Cardiac ventricle fibroblast (primary cell): ENCODE data around the genes CCDC126 and GSDME.

GRCh38 chr7:23520718-23521392, 10.9 kb downstream of the TRA2A start:
- RAMPAGE, long total RNA = no peak

DNA sequence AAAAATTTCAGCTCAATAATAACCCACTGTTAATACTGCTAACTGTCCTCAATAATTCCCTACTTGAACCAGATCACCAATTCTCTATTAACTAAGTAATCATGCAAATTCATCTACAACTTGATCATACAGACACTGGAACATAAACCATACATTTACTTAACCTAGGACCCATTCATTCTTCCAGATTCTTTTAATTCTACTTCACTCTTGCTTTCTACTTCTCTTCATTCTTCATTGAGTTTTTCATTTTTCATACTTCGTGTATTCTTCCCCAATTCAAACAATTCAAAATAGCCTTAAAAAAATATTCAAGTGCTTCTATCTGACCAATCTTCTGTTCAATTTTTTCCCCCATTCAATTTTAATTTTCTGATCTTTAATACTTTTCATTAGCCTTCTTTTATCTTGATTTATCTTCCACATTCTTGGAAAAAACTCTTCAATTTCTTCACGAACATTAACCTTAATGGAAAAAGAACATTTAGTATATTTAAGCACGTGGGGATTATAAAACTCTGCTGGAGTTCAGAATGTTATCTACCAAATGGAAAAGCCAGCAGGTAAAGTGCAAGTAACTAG, 9.7 kb downstream of the TRA2A start:
- RAMPAGE, long total RNA = no peak

GRCh38 chr7:23522550-23523348, 9.0 kb downstream of the TRA2A start:
- RAMPAGE, long total RNA = no peak

DNA sequence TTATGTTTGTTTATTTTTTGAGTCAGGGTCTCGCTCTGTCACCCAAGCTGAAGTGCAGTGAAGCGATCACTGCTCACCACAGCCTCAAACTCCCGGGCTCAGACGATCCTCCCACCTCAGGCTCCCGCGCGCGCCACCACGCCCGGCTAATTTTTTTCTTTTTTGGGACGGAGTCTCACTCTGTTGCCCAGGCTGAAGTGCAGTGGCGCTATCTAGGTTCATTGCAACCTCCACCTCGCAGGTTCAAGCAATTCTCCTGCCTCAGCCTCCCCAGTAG, 472 bp upstream of the TRA2A start:
- RAMPAGE, long total RNA = no peak

DNA sequence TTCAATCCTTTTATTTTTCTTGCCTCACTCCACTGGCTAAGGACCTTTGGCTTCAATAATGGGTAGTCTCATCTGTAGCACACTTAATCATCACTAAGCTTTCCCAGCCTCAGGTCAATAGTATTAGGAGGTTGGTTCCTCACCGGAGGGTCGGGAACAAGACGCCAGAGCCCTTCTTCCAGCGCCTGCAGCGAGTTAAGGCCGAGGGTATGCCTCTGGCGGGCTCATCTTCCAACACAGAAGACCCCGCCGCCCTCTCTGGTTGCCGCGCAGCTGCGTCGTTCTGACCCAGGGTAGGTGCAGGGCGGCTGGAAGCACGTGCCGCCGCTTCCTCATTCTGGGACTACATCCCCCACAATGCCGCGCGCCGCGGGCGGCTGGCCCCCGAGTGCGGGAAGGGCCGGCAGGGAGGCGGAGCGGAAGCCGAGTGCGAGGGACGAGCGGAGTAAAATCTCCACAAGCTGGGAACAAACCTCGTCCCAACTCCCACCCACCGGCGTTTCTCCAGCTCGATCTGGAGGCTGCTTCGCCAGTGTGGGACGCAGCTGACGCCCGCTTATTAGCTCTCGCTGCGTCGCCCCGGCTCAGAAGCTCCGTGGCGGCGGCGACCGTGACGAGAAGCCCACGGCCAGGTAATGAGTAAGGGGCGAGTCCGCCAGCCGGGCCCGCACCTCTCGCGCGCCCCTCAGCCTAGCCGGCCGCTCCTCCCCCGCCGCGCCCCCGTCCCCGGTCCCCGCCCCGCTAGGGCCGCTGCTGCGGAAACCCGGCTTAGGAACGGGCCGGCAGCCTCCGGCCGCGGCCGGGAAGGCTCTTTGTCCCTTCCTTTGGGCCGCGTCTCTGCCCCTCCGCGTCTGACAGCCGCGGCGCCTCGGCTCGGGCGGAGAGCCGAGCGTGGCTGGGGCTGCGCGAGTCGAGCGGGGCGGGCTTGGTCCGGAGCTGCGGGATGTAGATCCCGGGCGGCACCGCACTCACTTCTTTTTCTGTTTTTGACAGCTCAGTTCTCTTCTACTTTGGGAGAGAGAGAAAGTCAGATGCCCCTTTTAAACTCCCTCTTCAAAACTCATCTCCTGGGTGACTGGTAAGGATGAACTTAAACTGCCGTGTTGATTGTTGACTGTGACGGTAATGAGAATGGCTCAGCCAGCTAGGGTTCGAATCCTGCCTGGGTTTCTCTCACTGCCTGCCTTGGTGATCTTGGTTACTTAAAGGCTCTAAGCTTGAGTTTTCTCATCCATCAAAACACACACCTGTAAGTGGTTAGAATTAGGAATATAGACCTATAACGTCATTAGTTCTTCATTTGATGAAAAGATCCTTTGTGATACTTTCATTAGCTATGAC, at the start of gene CCDC126:
Gene CCDC126, plus strand, starts transcription at position 409 of the 1,341 bp plus-strand sequence.
- RAMPAGE, long total RNA = no peak

- RAMPAGE, long total RNA = no peak
These were observed at the start of gene GSDME for GRCh38 chr7:24756585-24757722. GSDME (minus strand) TSS chr7:24757464.

GRCh38 chr7:24757723-24758138, 467 bp upstream of the GSDME start:
- RAMPAGE, long total RNA = no peak

DNA sequence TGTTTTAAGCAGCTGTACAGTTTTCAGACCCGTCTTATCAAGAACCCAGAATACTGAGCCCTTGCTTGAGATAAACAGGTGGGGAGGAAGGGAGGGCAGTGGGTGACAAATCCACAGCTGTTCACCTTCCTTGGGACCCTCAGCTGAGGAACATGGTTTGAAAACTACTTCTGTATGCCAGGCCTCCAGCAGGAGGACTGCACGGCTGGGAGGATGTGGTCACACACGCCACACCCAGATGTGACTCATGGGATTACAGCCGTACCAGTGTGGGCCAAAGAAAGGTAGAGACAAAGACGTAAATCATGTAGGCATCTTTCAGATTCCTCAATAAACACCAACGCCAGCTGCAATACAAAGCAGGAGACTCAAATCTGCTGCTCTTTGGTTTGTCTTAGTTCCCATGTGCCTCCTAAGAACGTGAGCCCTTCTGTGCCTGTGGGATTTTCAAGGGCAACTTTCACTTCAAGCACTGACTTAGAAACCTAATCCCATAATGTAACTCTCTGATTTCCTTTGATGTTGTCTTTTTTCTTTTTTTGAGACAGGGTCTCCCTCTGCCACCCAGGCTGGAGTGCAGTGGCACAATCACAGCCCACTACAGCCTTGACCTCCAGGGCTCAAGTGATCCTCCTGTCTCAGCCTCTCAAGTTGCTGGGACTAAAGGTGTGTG, 64.2 kb upstream of the GSDME start:
- RAMPAGE, long total RNA = no peak

DNA sequence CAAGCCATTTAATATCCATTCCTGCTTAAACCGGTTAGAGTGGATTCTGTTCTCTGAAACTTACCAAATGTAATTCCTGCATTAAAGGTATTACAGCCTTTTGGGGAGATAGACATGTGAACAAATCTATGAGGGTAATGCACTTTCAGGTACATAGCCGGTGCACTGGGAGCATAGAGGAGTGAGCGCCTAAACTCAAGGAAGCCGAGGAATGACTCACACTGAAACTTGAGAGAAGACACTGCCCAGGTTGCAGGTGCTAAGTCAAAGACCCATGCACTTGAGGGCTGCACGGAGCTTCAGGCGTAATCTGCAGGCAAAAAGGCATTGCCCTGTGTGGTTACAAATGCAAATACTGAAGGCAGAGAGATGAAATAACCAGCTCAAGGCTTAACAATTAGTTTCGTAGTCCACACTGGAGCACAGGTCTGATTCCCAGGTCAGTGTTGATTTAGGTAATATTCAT, 51.0 kb upstream of the OSBPL3 start:
- RAMPAGE, long total RNA = no peak

DNA sequence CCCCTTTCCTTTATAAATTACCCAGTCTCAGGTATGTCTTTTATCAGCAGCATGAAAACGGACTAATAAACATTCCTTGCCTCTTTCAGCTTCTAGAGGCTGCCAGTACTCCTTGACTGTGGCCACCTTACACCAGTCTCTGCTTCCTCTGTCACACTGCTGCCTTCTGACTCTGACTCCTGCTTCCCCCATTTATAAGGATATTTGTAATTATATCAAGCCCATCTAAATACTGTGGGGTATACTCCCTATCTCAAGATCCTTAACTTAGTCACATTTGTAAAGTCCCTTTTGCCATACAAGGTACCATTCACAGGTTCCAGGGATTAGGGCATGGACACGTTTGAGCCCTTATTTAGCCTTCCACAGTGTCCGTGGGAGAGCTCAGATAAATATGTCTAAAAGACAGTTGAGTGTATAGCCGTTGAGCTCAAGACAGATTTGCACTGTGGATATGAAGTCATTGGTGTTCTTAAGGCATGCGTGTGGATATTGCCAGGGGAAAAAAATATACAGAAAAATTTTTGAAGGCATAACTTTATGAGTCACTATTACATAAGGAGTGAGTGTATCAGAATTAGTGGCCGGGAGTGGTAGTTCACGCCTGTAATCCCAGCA, 12.8 kb downstream of the CYCS start:
- RAMPAGE, long total RNA = no peak

GRCh38 chr7:25114959-25116026, 9.8 kb downstream of the CYCS start:
- RAMPAGE, long total RNA = no peak

- RAMPAGE, long total RNA = no peak
These were observed 268.2 kb upstream of the NPVF start for GRCh38 chr7:25496277-25497002.

- RAMPAGE, long total RNA = no peak
These were observed 442.0 kb upstream of the NPVF start for GRCh38 chr7:25670122-25670785.

DNA sequence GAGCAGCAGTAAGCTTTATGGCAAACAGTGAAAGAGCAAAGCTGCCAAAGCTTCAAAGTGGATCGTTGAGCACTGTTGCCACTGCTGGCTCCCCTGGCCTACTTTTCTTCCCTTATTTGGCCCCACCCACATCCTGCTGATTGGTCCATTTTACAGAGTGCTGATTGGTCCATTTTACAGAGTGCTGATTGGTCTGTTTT, 451.9 kb upstream of the NFE2L3 start:
- RAMPAGE, long total RNA = no peak

- RAMPAGE, long total RNA = no peak
These were observed 381.4 kb upstream of the NFE2L3 start for GRCh38 chr7:25770496-25771199.

GRCh38 chr7:25854844-25855504, 297.0 kb upstream of the NFE2L3 start:
- RAMPAGE, long total RNA = no peak

GRCh38 chr7:25889653-25890135, 262.3 kb upstream of the NFE2L3 start:
- RAMPAGE, long total RNA = no peak

DNA sequence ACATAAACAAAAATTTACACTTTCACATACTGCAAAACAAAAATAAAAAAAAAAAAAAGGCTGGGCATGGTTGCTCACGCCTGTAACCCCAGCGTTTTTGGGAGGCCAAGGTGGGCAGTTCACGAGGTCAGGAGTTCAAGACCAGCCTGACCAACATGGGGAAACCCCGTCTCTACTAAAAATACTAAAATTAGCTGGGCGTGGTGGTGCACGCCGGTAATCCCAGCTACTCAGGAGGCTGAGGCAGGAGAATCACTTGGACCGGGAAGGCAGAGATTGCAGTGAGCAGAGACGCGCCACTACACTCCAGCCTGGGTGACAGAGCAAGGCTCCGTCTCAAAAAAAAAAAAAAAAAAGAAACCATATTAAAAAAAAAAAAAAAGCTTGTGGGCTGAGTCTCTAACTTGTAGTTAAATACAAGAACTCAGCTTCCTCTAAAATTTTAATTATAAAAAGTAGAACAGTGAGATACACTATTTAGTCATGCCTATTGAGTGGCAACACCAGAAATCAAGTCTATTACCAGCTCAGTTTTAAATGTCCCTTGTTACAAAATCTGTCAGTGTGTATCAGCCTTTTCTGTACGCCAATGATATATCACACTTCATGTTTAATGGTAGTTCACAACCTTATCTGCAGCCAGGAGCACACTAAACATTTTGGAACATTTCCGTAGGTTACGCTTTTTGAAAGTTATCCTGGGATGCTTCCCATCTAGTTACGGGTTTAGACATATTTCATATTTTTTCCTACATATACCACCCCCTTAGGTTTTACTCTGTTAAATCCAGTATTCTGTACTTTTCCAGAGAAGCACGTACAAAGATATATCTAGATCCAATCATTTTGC, 5.6 kb downstream of the HNRNPA2B1 start:
- RAMPAGE, long total RNA = no peak

- RAMPAGE, long total RNA = no peak
These were observed 158.1 kb downstream of the SNX10 start for GRCh38 chr7:26449649-26450177.

DNA sequence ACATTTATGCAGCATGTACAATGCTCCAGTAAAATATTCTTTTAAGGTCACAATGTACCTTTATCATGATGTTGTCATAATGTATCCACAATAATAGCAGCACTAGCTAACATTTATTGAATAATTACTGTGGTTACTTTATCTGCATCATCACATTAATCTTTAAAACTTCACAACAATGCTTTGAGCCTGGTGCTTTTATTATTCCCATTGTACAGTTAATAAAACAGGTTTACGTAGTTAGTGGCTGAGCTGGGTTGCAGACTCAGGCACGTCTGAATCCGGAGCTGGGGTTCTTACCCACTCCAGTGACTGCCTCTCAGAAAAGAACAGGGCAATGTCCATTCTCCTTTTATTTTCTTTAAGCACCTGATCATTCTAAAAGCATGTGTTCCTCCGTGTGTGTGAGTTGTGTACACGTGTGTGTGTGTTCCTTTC, 259.9 kb downstream of the SNX10 start:
- RAMPAGE, long total RNA = no peak